Mesenchymal stem cell of the bone marrow (primary cell): ENCODE results near the gene ANKRD18A.

DNA sequence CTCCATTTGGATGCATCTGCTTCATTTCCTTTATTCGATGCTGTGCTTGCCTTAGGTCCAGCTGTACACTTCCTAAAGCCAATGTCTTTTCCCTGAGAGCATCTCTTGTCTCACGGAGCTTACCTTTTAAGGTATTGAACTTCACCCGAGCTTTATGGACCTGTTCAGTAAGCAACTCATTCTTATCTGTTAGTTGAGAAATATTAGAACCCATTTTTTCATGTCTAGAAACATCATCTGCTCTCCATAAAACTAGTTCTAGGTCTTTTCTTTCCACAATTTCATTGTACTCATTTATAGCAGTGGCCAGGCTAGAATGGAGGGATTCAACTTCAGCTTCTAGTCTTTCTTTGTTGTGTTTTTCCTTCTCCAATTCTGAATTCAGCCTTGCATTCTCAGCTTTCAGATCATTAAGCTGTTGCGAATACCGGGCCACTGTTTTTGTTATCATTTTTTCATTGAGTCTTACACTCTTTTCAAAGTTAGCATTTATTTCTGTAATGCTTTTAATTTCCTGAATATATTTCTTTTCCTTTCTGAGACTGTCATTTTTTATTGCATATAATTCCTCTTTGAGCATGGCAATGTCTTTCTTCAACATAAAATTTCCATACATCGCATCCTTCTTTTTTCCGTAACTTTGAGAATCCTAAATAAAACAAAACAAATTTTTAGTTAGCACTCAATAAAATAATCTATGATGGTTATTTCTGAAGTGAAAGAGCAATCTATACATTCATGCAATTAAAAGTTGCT is 24.5 kb downstream of the ANKRD18A start:
- CAGE, long polyA plus RNA = no peak

DNA sequence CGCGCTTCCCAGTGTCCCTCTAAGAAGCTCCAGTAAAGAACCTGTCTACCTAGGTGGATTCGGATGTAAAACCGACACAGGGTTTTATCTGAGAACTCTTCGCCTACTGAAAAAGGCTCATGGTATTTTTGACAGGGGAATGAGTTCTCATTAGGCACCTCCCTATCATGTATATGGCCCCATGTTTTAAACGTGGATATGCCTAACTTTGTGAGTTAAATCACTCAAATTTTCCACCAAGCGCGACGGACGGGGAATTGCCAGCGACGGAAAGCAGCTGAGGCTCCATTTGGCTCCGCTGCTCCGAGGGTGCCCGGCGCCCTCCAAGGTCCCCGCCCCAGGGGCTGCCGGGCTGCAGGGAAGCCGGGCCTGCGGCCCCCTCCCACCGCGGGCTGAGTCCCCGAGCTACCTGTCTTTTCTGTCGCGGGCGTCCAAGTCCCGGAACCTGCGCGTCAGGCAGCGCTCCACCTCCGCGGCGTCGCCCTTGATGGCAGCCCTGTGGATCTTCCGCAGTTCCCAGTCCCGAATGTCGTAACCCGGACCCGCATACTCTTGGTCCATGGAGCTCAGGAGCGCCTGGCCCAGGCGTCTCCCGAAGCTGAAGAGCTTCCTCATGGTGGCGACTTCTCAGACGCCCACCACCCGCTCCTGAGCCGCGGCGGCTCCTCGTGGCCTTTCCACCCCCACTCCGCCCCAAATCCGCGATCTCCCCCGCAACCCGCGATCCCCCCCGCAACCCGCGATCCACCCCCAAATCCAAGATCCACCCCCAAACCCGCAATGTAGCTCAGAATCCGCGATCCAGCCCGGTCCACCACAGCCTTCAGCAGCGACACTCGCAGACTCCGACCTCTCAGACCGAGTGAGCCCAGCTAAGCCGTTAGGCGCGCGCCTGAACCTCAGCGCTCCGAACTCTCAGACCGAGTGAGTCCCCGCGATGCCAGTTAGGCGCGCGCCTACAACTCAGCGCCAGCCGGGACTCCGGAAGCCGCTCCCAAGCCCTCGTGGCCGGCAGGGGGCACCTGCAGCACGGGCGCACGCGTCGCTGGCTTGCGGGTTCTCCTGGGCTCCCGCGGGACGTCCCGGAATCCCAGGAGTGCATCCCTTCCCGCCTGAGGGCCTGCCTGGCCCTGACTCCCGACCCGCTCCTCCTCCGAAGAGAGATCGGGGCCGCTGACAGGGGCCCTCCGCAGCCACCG is at the start of gene ANKRD18A:
ANKRD18A (minus strand) TSS at position 926 of the 1,199 bp plus-strand sequence.
- CAGE, long polyA plus RNA = no peak

- CAGE, long polyA plus RNA = no peak
These were observed 196.0 kb downstream of the SPATA31A1 start for GRCh38 chr9:39551465-39551950.

DNA sequence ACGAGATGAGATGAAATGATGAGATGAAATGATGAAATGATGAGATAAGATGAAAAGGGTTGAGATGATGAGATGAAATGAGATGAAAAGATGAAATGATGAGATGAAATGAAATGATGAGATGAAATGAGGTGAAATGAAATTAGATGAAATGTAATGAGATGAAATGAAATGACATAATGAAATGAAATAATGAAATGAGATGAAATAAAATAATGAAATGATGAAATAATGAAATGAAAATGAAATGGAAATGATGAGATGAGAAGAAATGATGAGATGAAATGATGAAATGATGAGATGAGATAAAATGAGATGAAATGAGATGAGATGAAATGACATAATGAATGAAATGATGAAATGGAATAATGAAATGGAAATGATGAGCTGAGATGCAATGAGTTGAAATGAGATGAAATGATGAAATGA is 532.5 kb downstream of the FOXD4L6 start:
- CAGE, long polyA plus RNA = no peak

DNA sequence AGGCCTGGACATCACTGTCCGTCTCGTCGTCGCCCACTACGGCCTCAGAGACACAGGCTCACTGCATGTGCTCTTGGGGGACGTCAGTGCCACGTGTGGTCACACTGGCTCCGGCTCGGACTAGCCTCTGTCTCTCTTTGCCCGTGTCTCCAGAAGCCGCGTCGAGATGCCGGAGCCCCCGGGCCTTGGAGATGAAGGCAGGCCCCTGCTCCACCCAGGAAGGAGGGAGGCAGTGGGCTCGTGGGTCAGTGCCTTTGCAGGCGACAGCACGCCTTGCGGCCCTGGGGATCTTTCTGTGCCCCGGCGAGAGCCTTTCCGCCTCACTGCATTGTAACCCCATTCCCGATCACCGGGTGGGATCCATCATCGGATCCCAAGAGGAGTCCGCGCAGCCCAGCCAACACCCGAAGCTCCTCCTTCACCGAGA is 169.1 kb upstream of the ZNG1F start:
- CAGE, long polyA plus RNA = no peak

- CAGE, long polyA plus RNA = no peak
These were observed 170.0 kb upstream of the ZNG1F start for GRCh38 chr9:41359079-41359630.

DNA sequence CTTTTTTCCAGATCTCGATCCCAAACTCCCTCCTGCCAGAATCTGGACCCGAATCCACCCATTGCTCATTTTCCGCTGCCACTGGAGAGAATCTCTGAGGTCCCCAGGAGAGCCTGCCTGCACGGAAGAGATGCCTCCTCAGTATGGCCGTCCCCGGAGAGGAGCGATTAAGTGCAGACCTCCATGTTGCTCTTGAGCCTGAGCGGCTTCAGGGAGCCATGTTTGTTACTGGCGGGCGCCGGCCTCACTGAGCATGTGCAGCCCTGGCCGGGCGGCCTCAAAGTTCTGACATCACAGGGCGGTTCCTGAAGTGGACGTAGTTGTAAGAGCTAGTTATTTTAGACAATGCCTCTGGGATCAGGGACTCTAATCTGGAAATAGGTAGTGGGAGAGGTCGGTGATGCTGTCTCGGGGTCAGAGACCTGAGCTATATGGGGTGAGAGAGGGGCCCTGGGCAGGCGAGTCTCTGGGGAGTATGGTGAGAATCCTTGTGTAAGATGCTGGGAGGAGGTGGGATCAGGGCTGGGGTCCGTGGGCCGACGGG is 542.1 kb downstream of the SPATA31A6 start:
- CAGE, long polyA plus RNA = no peak

DNA sequence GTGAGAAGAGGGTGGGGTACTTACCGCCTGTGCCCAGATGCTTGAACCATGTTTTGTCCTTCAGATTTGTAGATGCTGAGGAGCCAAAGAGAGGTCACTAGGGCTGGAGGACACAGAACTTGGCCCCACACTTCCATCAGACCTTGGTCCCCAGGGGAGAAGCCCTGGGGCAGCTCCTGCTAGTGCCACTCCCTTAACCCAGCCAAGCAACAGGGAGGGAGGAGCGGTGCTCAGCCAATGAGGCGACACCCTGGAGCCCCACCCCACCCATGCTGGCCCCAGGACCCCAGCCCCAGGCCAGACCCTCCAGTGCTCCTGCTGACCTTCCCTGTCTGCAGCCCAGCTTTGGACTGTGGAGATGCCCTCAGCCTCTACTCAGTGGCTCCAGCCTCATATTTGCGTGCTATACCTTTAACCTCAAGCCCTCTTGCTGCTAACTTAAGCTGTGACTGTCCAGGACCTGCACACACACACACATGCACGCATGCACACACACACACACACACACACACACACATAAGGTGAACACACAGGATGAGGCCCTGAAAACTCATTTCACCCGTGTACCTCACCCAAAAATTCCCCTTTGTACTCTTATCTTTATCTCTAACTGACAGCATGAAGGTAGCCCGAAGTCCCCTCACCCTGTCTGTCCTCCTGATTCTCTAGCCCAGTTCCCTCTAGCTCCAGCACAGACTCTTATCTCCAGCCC is 942.6 kb downstream of the SPATA31A6 start:
- CAGE, long polyA plus RNA = no peak

GRCh38 chr9:61862521-61862879 is 672.7 kb downstream of the SPATA31A7 start:
- CAGE, long polyA plus RNA = no peak

DNA sequence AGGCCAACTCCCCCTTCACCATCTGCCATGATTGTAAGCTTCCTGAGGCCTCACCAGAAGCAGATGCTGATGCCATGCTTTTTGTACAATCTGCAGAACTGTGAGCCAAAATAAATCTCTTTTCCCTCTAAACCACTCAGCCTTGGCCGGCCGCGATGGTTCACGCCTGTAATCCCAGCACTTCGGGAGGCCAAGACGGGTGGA is 1480.4 kb downstream of the SPATA31A7 start:
- CAGE, long polyA plus RNA = no peak

GRCh38 chr9:62830956-62831227 is 1641.1 kb downstream of the SPATA31A7 start:
- CAGE, long polyA plus RNA = no peak

GRCh38 chr9:62864456-62865157 is 1674.8 kb downstream of the SPATA31A7 start:
- CAGE, long polyA plus RNA = no peak

GRCh38 chr9:64051037-64051419 is 1234.0 kb downstream of the FOXD4L5 start:
- CAGE, long polyA plus RNA = no peak

GRCh38 chr9:65382591-65383366 is 97.8 kb upstream of the FOXD4L5 start:
- CAGE, long polyA plus RNA = no peak

GRCh38 chr9:65386622-65387257 is 101.7 kb upstream of the FOXD4L5 start:
- CAGE, long polyA plus RNA = no peak

GRCh38 chr9:65811875-65812348 is 75.0 kb downstream of the FOXD4L4 start:
- CAGE, long polyA plus RNA = no peak

DNA sequence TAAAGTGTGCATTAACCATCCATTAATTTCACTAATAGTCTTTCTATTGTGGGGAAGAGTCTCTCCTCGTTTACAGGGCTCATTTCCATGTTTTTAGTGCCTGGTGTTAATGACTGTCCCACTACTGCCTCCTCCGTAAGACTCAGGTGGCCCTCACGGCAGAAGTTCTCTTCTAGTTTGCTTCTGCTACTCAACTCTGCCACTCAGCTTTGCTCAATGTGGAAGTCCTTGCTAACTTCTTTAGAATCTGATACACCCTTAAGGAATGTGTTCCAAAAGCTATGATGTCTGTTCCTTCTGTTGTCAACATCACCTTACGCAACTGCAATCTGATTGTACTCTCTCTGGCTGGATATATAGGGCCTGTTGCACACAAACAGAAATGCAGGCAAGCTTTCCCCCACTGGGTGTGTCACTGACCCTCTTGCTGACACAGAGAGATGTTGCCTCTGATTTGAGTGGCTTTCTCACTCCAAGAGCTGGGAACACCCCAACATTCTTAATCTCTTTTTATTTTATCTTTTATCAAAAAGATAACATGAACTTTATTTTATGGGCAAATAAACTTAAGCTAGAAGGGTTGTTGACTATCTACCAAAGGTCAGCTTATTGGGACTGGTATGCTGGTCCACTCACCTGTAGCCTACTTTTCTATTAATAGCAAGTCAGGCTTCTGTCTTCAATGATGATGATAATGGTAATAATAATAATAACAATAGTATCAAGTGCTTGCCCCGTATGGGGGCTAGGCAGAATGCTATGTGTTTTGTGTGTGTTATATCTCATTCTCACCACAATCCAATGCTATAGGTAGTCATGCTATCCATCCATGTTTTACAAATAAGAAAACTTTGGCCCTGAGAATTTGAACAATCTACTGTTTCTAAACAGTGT is 25.2 kb downstream of the TMEM252 start:
- CAGE, long polyA plus RNA = no peak

- CAGE, long polyA plus RNA = no peak
These were observed 30.4 kb upstream of the PABIR1 start for GRCh38 chr9:68749317-68750099.

DNA sequence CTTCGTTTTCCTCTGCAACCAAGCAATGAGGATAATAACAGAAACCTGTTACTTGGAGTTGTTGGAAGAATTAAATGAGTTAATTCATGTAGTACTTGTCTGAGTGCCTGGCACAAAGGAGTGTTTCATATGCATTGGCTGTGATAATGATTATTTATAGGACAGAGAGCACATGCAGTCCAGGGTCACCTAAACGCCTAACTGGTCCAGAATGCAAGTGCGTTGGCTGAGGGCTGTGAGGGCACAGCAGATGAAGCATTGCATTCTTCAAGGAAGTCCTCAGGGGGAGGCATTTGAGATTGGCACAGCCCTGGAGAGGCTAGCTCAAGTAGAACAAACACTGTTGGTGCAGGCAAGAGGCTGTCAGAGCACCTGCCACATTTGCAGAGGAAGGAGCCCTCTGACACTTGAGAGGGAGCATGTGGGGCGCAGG is 24.9 kb downstream of the PABIR1 start:
- CAGE, long polyA plus RNA = no peak

GRCh38 chr9:68942113-68942446 is 71.8 kb downstream of the PRKACG start:
- CAGE, long polyA plus RNA = no peak